ENCODE results near the genes WDR41 and HOMER1.

GRCh38 chr5:76475753-76476696, 72.9 kb downstream of the IQGAP2 start:
- RRBS, result no CpG with 5 or more reads among the region's 6 CpGs

GRCh38 chr5:76590278-76590591, 33.0 kb downstream of the F2RL2 start:
- RRBS, result no CpG with 5 or more reads among the region's 2 CpGs

- RRBS, result no CpG with 5 or more reads among the region's 2 CpGs
These were observed 20.3 kb downstream of the F2R start for GRCh38 chr5:76736232-76736640.

- RRBS, result no CpG with 5 or more reads among the region's 10 CpGs
These were observed 668 bp downstream of the ZBED3 start for GRCh38 chr5:77086408-77086826.

GRCh38 chr5:77490971-77491628, 1.0 kb downstream of the WDR41 start:
- RRBS, result no CpG with 5 or more reads among the region's 17 CpGs

- RRBS, result 4% methylated on average over 44 of the region's 96 CpGs
These were observed at the start of gene WDR41 for GRCh38 chr5:77491629-77492918. Gene WDR41 (minus strand): TSS chr5:77492316.

GRCh38 chr5:77760845-77761106, 15.4 kb downstream of the TBCA start:
- RRBS, result no CpG with 5 or more reads among the region's 14 CpGs

GRCh38 chr5:77844513-77845012, 68.4 kb upstream of the TBCA start:
- RRBS, result 18% methylated on average over 4 of the region's 35 CpGs

DNA sequence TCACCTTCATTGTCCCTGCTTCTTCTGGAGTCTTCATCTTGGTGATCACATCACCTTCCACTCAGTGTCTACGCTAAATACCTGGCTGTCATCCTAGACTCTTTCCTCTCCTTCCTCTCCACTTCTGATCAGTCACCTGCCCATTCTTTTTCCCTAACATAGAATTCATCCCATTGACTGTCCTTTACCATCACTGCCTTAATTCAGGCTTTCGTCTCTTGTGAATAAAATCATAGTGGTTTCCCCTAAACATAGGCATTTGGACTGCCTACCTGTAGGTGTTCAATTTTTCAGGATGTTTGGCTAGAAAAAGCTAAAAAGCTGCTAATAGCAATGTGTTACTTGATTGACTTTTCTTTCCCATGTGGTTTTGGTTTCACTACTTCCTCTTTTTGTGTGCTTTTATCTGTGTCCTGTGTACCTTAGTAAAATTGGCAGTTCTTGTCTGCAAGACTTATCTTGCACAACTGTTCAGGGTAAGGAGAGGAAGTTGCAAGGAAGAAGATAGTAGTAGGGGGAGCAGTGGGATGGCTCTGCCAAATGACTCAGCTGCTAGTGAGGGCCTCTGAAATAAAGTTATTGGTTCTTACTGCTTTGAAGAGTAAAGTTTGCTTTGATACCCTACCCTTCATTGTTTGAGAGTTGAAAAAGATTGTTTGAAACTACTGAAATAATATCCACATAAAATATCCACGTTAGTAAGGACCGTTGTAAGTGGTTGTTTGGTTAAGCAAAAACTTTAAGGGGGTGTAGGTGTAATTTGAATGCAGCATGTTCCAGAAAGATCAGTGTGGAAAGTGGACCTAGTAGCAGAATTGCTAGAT, 123.3 kb downstream of the SCAMP1 start:
- RRBS, result no CpG with 5 or more reads among the region's 4 CpGs

DNA sequence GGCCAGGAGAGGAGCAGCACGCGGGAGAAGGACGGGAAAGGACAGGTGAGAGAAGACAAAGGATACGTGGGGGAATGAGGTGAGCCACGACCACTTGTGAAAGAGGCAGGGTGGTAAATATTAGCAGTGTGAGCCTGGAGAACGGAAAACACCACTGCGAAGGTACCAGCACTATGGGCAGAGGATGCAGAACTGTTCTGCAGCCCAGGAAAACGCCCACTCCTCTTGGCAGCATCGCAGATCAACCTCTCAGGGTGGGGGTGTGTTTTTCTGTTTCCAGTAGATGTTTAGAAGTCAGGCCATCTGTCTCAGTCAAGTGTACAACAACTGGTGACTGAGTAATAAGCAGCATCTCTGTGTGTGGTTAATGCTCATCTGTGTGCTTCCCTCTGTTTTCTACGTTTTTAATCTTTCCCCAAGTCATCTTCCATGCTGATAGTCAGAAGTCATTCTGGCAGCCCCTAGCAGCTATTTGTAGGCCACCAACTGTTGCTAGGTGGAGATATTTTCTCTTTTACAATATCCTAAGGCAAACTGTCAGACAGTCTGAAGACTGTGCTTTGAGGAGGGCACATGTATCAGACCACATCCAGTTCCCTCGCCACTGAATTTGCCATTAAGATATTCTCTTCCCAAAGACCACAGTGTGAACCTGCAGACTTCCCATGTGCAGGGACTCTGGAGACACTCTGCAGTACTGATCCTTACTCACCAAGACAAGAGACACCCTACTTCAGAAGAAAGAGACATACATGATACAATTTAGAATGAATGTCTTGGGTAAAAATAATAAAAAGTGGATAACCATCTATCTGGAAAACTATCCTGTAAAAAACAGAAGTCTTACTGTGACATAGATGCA, 137.8 kb downstream of the SCAMP1 start:
- RRBS, result no CpG with 5 or more reads among the region's 11 CpGs

DNA sequence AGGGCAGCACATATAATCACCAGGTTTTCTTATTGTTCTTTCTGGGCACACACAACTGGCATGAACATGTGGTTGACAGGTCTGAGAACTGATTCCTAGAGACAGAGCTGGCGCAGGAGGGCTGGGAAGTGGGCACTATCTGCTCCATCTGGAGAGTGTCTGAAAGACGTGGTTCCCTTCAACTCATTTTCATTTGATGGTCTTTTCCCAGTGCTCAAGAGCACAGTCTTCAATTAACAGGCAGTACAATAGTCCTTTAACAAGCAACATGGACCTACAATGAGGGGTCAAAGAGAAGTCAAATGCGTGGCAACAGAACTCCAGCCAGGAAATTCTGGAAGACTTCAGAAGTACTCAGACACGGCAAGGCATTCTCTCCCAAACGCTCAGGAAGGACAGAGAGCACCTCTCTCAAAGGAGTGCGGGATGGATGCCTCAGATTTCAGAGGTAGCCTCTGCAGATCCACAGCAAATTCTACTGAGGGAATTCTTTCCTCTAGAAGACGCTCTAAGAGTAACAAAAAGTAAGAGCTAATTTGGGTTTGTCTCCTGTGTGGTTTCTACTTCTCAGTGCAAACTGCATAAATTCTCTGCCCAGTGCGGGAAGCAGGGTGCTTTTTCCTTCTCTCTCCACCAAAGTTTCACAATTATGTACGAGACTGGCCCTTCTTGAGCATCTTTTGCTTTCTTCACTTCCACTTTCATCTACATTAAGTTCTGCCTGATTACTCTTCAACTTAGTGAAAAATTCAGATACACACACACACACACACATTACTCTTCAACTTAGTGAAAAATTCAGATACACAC, 56.5 kb downstream of the LHFPL2 start:
- RRBS, result no CpG with 5 or more reads among the region's 9 CpGs

DNA sequence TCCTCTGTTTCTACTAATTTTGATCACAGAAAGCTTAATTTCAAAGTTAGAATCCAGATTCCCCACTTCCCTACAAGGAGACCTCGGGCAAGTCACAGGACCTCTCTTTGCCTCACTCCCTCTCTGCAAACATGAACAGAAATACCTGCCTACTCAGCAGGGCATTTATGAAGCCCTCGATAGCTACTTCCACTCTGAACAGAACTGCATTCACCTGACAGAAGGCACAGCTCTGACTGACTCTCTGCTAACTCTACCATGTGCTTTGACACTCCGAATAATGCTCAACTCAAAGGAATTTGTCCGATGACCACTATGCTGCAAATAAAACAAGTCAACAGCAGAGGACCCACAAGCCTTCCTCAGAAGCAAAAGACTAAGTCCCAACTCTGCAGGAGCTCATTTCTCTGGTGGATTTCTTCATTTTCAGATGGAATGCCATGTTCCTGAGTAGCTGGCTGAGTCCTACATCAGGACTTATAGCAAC, 21.0 kb downstream of the LHFPL2 start:
- RRBS, result no CpG with 5 or more reads among the region's 4 CpGs

DNA sequence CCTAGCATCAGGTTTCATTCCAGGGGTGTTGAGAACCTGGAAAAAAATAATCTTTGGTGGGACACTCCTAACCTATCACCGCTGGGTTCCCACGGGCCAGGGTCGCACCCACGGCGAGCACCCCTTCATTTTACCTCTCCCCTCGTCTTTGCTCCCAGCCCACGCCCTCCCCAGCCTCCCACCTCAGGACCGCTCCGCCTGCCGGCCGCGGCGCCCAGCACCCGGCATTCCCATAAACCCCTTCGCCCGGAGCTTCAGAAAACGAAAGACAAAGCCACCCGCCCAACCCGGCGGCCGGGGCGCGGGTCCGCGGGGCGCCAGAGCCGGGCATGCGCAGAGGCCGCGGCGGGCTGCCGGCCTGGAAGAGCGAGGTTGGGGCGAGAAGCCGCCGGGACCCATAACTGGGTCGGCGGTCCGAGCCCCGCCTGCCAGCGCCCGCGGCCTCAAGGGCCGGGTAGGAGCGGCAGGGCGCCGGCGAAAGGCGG, 652 bp downstream of the ARSB start:
- RRBS, result 6% methylated on average over 12 of the region's 49 CpGs

DNA sequence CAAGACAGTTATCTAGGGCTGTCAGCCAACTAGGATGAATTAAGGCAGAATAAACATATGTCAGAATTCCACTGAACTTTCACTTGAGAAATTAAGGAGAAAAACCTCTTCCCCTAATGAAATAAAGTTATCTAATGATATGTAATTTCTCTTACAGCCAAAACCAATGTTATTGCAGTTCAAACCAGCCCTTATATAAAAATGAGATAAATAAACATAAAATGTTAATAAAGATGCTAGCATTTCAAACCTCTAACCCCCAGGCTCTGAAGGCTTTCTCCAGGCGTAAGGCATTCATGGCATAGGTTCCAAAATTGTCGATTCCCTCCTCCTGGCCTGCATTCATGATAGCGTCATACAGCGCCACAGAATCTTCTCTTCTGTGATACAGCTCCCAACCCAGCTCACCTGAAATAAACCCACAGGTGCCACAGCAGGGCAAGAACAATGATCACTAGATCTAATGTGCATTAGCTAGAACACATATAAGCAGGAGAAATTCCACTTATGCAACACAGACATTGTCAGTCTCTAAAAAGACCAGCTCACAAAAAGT, 41.1 kb upstream of the ARSB start:
- RRBS, result no CpG with 5 or more reads among the region's 4 CpGs

DNA sequence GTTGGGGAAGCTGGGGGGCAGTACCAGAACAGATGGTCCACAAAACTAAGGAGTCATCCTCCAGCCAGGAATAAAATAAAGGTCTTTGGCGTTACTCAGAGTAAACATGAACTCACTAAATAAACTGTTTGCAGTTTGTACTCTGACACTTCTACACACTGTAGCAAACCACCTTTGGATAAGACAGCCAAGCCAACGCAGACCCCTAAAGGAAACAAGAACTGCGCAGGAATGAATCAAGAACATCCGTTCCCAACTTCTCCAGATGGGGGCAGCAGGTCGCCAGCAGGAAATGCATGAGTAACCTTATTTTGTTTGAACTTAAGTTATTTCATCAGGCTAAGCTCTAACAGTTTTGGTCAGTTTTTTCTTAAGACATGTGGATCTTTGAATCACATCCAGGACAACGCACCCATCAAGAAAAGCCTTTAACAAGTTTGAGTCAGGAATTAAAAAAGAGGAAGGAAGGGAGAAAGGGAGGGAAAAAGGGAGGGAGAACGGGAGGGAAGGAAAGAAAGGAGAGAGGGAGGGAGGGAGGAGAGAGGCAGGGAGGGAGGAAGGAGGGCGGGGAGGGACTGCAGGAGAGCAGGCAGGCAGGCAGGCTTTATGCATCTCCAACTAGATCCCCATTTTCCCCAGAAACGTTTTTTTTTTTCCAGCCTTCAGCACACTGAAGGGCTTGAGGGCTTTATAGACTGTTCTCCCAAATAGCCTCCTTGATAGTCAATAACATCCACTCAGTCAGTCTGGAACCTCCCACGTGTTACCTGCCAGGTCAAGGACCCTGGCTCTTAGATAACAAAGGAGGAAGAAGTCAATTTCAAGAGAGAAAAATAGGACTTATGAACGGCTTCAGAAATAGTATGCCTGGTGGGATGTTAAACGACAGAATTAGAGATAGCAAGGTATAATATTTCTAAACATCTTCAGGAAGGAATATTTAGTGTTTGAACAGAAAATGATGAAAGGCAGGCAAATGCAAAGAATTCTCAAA, 22.2 kb downstream of the BHMT start:
- RRBS, result no CpG with 5 or more reads among the region's 12 CpGs

GRCh38 chr5:79513851-79514377, at the start of gene HOMER1:
Gene HOMER1 (minus strand): TSS chr5:79514134.
- RRBS, result 3% methylated on average over 20 of the region's 73 CpGs

GRCh38 chr5:79850074-79850606, 140.9 kb downstream of the MTX3 start:
- RRBS, result 100% methylated on average over 2 of the region's 8 CpGs

DNA sequence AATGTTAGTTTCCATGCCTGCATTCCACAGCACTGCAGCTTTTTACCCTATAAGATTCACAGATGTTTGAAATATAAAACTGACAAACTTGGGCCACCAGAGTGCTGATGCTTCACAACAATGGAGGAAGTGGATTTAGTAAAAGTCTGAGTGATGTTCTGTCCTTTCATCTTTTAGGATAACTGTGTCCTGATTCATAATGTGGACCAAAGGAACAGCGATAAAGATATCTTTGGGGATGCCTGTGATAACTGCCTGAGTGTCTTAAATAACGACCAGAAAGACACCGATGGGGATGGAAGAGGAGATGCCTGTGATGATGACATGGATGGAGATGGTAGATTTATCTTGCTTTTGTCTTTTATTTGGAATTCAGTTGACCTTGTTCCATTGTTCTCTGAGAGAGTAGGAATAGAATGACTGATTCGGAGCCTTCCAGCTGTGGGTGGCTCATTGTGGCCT, 35.7 kb downstream of the THBS4 start:
- RRBS, result no CpG with 5 or more reads among the region's 4 CpGs

DNA sequence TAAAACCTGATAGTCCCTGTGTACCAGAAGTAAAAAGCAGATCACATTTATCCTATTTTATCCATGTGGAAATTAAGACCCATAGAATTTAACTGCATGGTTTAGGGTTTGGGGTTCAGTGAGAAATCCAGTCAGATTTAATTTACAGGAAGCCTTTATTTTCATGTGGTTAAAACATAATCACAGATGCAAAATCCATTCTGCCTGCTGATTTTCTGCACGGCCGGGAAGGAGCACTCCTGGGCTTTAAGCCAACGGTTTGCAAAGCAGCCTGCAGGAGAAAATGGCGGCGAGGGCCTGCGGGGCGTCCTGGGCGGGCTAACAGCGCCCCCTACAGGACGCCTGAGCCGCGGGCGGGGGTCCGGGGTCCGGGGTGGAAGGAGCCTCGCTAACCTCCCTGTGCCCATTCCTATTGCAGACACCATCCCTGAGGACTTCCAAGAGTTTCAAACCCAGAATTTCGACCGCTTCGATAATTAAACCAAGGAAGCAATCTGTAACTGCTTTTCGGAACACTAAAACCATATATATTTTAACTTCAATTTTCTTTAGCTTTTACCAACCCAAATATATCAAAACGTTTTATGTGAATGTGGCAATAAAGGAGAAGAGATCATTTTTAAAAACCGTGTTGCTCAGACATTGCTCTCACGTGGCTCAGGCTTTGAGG, 47.6 kb downstream of the THBS4 start:
- RRBS, result 6% methylated on average over 2 of the region's 23 CpGs